Lower leg skin (tissue), 2 donors: ENCODE measurements around the gene FHDC1.

GRCh38 chr4:151049238-151049737, 34.2 kb upstream of the LRBA start:
- PRO-cap: no peak
- RAMPAGE, long total RNA, 2 experiments: no peak in any of the 2 experiments

GRCh38 chr4:151184462-151185046, 85.1 kb downstream of the RPS3A start:
- PRO-cap: no peak
- RAMPAGE, long total RNA, 2 experiments: no peak in any of the 2 experiments

DNA sequence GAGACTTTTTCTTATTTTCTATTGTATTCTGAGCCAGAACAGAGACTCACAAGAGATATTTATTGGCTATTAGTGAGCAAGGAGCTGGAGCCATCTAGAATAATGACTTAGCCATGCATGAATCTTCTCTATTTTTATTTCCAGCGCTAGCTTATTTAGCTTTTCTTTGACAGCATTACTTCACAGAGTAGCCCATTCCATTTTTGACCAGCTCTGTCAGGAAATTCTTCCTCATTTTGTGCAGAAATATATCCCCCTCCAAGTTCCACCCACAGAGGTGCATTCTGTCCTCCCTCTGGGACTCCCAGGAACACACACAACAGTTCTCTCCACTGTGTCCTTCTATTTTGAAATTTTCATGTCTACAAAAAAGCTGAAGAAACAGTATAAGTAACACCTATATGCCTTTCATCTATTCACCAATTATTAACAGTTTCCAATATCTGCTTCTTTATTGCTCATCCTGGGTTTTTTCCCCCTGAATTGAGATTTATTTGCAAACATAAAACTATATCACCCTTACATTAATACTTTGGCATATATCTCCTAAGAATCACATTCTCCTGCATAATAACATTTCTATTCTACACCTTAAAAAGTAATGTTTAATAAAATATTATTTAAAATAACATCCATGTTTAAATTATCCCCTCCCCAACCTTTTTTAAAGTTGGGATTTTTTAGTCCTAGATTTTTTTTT, 54.9 kb upstream of the PRSS48 start:
- PRO-cap: no peak
- RAMPAGE, long total RNA, 2 experiments: no peak in any of the 2 experiments

- PRO-cap: no peak
- RAMPAGE, long total RNA, 2 experiments: no peak in any of the 2 experiments
Observed at GRCh38 chr4:151324631-151325399, 590 bp downstream of the SH3D19 start.

- PRO-cap: bidirectional peak, plus-strand start at chr4:151410122, minus-strand start at chr4:151409931
- RAMPAGE, long total RNA, 2 experiments: no peak in any of the 2 experiments
Observed at GRCh38 chr4:151409968-151410435, 1.0 kb downstream of the FHIP1A start.

DNA sequence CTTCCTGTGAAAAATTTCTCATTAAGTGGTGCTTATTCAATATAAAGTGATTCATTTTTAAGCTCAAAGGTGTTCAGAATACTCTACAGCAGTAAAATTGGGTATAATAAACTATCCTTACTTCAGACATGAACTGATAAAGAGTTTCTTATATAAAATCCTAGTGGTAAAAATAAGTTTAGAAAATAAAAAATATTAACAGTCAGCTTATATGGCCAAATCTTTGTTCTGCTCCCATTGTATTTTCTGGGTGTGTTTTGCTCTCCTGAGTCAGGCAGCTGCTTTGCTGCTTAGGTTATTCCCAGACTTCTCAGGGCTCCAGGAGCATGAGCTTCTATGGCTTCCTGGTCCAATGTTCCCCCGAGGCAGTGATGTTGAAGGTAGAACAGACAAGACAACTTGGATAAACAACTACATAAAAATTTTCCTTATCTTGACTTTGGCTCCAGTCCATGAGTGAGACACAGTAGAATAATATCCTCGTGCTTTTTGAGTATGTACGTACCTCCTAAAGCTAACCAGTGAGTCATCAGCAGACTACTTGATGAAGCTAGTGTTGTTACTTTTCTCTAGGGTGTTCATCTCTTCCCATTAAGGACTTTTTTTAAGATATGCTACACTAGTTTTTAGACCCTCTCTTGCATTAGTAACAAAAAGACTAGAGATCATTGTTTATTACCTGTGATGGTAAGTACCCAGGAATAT, 131.7 kb downstream of the FHIP1A start:
- PRO-cap: no peak
- RAMPAGE, long total RNA, 2 experiments: no peak in any of the 2 experiments

DNA sequence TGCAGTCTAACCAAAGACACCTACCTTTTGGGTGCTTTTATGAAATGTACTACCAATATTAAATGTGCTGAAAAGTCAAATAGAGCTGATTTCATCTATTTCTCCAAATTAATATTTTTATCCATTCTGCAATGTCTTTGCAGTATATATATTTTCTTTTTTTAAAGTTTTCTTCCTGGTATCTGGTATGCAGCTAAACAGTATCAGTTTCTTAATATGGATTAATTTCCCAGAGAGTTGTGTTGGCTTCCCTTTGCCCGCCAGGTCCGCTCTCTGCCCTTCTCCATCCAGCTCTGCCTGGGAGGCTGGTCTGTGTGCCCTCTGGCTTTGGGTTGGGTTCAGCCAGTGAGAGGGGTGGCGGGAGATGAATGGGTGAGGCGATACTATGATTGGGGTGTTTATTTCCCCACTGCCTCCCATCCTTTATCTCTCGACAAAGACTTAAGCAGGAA, 204.2 kb upstream of the GATB start:
- PRO-cap: no peak
- RAMPAGE, long total RNA, 2 experiments: no peak in any of the 2 experiments

- PRO-cap: no peak
- RAMPAGE, long total RNA, 2 experiments: no peak in any of the 2 experiments
Observed at GRCh38 chr4:152071832-152072589, 311.2 kb upstream of the GATB start.

DNA sequence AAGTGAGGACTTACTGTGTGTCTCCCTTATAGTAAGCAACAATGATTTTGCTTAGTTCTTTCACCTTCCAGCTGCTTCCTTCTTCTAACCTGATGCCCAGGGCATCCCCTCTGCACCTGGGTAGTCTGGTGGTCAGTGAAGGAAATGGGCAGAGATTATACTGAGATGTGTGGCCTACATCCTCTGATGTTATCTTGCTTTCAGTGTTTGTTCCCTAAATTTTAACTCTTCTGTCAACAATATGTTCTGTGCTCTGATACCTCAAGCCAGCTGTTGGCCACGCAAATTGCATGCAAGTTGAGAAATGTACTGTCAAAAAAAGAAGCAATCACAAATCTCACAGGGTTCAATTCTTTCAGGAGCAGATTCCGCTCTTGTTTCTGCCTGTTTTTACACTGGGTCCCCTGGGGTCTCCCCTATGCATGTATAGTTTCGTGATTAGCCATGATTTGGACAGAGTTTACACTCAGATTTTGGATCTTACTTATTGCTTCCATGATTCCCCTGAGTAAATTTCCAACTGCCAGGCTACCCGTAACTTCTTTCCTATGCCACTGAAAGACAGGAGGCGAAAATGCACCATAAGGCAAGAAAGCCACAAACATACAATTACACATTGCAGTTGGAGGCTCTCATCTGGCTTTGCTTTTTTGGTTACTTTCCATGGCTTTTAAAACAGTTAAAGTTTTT, 73.7 kb downstream of the FBXW7 start:
- PRO-cap: no peak
- RAMPAGE, long total RNA, 2 experiments: no peak in any of the 2 experiments

- PRO-cap: no peak
- RAMPAGE, long total RNA, 2 experiments: no peak in any of the 2 experiments
Observed at GRCh38 chr4:152485739-152486220, 50.1 kb downstream of the FBXW7 start.

- PRO-cap: no peak
- RAMPAGE, long total RNA, 2 experiments: no peak in any of the 2 experiments
Observed at GRCh38 chr4:152535694-152535946, 272 bp downstream of the FBXW7 start.

DNA sequence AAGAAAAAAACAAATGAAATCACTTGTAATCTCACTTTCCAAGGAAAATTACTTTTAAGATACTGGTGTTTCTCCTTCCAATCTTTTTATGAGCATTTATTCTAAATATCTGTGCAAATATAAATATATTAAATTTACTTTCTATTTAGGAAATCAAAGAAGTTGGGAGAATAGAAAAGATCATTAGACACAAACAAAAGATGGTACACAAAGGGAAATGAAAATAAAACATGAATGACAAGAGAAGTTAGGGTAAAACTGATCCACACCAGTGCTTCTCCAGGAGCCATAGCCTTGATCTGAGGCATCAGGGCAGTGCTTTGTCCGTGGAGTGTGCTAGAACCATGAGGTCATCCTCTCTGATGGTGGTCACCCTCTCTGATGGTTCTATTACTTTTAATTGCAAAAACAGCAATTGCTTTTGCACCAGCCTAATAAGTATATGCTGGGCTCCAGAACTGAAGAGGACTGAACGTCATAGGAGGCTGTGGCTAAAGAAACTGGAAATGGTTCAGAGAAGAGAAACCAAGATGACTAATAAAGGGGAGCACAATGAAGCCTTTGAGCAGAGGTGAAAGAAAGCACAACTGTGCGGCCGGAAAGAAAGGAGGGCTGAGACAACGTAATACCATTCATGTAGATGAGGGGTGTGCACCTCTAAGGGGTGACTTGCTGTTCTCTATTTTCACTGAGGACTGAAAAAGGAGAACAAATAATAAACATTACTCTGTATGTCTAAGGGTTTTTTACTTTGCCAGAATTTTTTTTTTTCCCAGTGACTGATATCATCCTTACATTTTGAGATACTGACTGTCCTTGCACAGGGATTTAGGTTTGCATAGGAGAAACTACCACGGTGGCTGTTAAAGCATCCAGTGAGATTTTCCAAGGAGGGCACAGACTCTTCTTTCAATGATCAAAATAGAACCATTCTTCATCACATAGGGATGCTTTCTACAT, 17.0 kb upstream of the TMEM154 start:
- PRO-cap: no peak
- RAMPAGE, long total RNA, 2 experiments: no peak in any of the 2 experiments

GRCh38 chr4:152719741-152720490, 40.1 kb upstream of the TMEM154 start:
- PRO-cap: no peak
- RAMPAGE, long total RNA, 2 experiments: no peak in any of the 2 experiments

DNA sequence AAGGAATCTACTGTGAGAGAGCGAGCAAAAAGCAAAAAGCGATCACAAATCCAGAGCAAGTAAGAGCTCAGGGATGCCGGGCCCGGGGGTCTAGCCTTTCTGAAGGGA, 412 bp downstream of the TIGD4 start:
- PRO-cap: no peak
- RAMPAGE, long total RNA, 2 experiments: no peak in any of the 2 experiments

GRCh38 chr4:152802601-152803239, 23.0 kb downstream of the ARFIP1 start:
- PRO-cap: no peak
- RAMPAGE, long total RNA, 2 experiments: no peak in any of the 2 experiments

- PRO-cap: unidirectional peak, plus-strand start at chr4:152935887; bidirectional peak, plus-strand start at chr4:152936323, minus-strand start at chr4:152936233
- RAMPAGE, long total RNA, 2 experiments: start-site peak on the plus strand in 2 of 2 experiments, at chr4:152936195-152936364 at its widest, 10 to 110 reads per replicate
Observed at GRCh38 chr4:152935646-152936499, at the start of gene FHDC1. Gene FHDC1, plus strand, starts transcription at chr4:152936323.

DNA sequence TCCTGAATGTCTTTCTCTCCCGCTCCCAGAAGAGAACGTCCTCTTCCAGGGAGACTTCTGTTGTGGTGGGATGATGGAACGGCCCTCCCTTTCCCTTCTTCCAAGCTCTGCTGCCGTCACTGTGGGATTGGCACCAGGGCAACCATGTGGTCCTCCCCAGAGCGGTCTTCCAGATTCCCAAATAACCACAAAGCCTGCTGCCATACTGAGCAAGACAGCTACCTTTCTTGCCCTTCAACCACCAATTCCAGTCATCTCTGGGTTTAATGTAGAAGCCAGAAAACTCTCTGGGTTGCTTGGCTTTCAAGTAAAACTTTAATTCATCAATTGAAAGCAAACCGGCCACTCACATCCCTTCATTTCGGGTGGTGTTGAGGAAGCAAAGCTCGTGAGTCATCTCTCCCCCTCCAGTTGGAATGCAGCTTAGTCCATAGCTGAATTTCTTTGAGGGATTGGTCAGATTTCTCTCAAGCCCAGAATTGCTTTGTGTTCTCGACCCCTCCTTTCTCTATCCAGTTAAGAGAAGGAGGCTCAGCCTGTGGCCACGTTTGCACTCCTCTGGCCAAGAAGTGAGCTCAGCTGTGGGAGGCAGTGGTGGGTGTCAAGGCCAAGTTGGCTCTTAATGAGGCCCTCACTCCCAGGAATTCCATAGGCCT, 36.9 kb downstream of the FHDC1 start:
- PRO-cap: no peak
- RAMPAGE, long total RNA, 2 experiments: no peak in any of the 2 experiments

DNA sequence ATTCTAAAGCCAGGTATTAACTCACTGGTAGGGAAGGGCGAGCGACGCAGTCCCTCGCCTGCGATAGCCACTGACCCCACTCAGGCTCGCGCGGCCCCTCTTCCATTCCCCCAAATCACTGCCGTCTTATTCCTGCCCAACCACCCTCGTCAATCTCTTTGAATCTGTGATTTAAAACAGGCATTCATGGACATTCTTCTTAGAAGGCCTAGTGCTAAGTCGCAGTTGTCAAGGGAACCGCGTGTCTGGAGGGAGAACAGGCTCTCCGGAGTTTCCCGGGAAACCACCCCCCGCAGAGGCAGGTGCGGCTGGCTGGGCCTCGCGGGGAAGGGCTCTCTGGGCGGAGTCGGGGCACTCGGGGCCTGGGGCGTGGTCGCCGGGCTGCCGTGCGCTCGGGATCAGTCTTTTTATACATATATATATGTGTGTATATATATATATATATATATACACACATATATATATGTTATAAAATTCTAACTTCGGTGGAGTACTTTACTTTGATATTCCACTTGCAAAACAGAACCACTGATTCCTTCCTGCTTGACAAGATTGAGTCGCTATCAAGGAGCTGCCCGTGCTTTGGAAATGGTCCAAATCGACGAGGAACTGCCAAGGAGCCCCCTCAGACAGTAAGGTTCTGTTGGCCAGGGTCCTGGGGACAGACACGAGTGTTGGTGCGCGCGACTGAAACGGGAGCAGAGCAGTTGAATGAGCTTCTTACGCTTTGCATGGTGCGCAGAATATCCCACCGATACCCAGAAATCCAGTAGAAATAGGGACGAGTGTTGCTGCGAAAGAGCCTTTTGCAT, 52.1 kb upstream of the TRIM2 start:
- PRO-cap: no peak
- RAMPAGE, long total RNA, 2 experiments: no peak in any of the 2 experiments

DNA sequence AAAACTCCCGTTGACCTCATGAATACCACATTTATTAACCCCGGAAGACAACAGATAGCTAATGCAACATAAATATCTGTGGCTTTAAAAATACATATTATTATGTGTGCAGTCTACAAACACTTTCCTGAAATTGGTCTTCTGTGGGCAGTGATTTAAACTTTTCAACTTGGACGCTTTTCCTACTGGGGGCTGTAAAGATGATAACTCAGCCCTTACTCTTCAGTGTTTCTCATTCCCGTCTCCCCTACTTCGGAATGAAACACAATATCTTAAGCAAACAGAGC, 252 bp upstream of the TRIM2 start:
- PRO-cap: bidirectional peak, plus-strand start outside the sequence, minus-strand start at position 245 of the sequence
- RAMPAGE, long total RNA, 2 experiments: no peak in any of the 2 experiments

GRCh38 chr4:153242268-153243000, 38.2 kb downstream of the TRIM2 start:
- PRO-cap: no peak
- RAMPAGE, long total RNA, 2 experiments: no peak in any of the 2 experiments